SP-49 (cell line): ENCODE measurements around a stretch of chr20.

DNA sequence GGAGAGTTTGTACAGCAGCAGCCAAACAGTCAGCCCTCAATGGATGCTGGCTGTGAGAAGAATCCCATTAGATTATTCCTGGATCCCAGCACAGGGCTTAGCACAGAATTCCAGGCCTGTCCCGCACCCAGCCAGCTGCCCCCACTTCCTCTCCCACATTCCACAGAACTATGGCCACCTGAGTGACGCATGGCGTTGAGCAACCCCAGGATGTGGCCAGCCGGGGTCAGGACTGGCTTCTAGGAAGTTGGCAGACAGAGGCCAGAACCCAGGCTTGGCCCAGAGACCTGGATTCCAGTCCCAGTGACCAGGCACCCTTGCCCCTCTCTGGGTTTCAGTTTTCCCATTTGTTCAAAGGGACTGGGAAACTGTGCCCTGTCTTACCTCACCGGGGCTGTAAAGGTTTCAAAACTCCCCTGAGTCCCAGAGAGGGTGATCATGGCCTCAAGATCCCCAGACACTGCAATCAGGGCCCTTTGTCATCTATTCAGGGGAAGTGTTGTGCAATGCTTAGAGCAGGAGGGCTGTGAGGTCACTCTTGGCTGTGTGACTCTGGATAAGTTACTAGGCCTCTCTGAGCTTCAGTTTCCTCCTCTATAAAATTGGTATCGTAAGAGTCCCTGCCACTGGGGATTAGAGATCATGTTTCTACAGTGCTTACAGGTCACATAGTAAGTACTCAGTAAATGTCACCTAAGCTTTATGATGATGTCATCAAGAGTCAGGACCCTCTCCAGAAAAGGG lies 3.1 kb upstream of the TGM2 start:
- PRO-cap: no peak

DNA sequence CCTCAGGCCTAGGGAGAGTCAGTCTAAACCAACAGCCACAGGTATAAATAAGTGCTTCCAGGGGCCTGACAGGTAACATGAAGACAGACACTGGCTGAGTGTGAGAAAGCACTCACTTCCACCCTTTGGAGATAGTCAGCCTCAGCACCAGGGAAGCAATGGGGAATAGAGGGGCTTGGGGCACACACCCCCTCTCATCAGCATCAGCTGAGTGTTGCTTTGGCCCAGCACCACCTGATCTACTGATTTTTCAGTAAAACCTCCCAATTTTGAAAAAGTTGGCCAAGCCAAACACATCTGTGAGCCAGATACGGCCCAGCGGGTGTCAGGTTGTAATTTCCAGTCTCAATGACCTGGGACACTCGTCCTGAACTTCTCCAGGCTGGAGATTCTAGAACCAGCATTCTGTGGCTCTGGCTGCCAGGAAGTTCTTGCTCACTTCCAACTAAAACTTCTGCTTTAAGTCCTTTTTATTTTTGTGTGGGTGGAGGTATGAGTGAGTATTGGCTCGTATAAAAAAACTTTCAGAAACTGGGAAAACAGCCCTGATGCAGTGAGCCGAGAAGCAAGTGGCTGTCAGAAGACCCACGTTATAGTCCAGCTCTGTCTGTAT lies 5.2 kb downstream of the KIAA1755 start:
- PRO-cap: no peak

GRCh38 chr20:38343785-38344480 lies 2.3 kb upstream of the LBP start:
- PRO-cap: no peak

GRCh38 chr20:38357579-38358005 lies 11.3 kb downstream of the LBP start:
- PRO-cap: no peak

DNA sequence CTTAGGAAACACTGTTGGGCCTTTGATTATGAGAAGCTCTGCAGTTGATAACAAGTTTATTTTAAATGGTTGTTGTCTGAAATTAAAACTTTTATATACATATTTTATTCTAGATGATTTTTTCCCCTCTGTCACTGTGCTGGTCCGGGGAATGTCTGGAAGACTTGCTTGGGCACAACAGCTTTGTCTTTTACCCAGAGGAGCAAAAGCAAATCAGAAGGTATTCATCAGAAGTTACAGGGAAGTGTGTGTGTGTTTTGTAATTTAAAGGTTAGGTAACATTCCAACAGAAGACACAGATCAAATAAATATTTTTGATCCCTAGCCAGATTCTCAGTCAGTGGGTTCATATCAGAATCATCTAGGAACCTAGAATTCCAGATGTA lies 32.4 kb upstream of the ADIG start:
- PRO-cap: no peak

- PRO-cap: no peak
These were observed 26.1 kb upstream of the PPP1R16B start for GRCh38 chr20:38779181-38780041.

- PRO-cap: no peak
These were observed 57.6 kb downstream of the PPP1R16B start for GRCh38 chr20:38863028-38863609.

GRCh38 chr20:38864558-38865189 lies 59.2 kb downstream of the PPP1R16B start:
- PRO-cap: no peak

DNA sequence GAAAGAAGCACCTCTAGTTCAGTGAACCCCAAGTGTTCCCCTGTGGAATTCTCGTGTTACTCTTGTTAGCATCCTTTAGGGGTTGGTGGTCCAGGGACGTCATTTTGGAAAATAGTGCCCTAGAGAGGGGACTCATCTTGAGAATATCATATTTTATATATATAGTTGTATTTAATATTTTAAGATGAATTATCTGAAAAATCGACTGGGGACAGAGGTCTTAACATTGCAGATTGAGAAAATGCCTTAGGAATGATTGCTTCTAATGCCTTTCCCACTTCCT lies 337.8 kb downstream of the DHX35 start:
- PRO-cap: no peak

DNA sequence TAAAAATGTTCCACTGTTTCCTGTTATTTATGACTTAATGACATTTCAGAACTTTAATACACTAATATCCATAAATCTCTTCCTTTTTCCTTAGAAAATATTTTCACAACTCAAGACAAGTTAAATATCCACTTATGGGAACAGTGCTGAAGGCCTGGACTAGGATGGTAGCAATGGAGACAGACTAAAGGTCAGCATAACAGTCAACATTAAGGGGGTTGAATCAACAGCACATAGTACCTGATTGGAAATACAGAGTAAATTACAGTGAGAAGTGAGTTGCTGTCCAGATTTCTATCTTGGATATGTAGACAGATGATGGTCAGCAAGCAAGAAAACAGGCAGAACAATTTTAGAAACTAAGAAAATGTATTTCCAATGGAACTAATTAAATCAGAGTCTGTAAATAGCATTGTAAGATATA lies 682.9 kb downstream of the MAFB start:
- PRO-cap: no peak

GRCh38 chr20:40279283-40279898 lies 409.6 kb downstream of the MAFB start:
- PRO-cap: no peak

- PRO-cap: no peak
These were observed 401.7 kb downstream of the MAFB start for GRCh38 chr20:40287233-40287799.

DNA sequence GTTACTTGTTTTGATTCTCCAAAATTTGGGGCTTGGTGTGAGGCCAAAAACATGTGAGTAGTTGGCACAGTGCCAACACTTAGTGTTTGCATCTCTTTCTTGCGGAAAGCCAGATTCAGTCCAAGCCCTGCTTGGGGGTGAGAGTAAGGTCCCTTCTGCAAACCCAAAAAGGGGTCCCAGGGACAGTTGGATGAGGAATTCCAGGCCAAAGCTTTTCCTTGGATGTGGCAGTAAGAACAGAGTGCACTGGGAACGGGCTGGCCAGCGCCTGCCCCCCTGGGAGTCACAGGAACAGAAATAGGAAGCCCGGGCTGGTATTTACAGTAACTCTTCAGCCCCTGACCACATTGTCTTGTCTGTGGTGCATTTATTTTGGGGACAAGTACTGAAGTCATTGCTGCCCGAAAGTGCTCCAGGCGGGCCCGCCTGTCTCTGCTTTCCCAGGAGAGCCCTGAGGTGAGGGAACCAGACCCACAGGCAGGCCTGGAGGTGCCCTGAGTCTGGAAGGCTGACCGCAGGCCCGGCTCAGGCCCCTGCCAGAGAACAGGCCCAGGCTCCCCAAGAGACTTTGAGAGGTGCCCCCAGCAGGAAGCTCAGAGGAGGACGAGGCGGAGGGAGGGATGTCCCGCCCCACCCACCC lies 218.5 kb downstream of the MAFB start:
- PRO-cap: no peak

GRCh38 chr20:40584334-40584987 lies 104.6 kb downstream of the MAFB start:
- PRO-cap: no peak

GRCh38 chr20:40658382-40659094 lies 30.5 kb downstream of the MAFB start:
- PRO-cap: no peak

DNA sequence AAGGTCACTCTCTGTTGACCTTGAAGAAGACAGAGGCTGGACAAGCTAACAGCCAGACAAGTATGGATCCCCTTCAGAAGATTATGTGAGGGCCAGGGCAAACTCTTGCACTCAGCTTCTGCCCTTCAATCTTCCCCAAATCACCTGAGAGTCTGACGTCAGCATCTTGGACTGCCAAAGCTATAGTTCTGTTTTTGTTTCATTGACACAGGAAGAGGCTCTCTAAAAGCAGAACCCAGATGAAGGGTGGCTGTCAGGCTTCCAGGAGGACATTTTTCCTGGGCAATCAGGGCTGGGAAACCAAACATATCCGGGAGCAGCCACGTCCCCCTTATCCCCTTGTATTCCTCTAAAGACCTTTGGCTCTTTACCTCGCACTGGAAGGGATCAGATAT lies 13.5 kb downstream of the MAFB start:
- PRO-cap: no peak

GRCh38 chr20:40687314-40688323 lies 1.4 kb downstream of the MAFB start:
- PRO-cap: unidirectional peak, plus-strand start at chr20:40687847

DNA sequence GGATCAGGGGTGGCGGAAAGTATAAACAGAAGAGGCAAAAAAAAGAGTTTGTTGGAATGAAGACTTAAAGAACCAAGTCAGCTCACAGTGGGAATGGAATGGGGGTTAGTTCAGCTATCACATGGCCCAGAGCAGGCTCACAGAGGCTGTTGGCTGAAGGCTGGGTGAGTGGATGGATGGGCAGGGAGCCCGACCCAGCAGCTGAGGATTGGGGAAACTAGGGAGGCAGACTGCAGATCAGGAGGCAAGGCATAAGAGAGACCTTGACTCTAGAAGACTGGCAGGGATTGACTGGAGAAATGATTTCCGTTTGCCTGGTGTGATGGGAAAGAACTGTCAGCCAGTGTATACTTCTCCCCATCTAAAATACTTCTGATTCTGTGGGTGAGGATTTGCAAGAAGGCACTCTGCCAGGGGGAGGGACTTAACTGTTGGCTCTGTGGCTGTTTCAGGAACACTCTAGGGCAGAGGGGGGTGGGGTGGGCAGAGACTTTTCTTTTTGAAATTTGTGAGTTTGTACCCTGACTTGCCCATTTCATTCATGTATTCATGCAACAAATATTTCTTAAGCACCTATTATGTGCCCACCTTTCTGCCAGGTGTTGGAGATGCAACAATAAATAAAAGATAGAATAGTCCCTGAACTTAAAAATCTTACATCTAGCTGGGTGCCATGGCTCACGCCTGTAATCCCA lies 15.8 kb upstream of the TOP1 start:
- PRO-cap: no peak

GRCh38 chr20:41030501-41030982 lies 1.9 kb downstream of the TOP1 start:
- PRO-cap: no peak

DNA sequence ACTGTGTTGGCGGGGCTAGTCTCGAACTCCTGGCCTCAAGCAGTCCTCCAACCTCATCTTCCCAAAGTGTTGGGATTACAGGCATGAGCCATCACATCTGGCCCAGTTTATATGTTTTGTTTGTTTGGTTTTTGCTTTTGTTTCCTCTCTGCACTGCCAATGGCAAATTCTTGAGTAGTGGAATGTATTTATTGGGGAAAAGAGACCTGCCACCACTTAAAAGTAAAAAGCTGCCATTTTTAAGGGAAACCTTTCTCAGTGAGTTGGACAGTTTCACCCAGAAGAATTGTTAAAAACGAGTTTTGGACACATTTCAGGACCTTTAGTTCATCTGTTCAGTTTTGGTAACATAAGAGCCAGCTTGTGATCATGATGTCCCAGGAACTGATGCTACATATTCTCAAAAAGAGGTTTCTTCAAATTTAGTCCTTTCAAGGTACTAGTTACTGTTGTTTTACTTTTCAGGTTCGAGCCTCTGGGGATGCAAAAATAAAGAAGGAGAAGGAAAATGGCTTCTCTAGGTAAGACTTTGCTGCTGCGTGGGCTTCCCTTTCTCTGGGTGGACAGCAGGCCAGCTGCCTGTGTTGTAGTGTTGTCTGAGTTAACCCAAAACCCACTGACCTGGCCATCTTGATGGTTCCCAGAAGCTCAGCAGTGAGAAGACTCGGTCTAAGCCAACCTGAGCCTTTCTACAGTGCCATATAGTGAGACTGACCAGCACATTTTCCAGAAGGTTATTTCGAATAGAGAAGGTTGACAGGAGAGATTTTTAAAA lies 48.7 kb downstream of the TOP1 start:
- PRO-cap: no peak